ENCODE results near the genes ZNF25 and ZNF239.

DNA sequence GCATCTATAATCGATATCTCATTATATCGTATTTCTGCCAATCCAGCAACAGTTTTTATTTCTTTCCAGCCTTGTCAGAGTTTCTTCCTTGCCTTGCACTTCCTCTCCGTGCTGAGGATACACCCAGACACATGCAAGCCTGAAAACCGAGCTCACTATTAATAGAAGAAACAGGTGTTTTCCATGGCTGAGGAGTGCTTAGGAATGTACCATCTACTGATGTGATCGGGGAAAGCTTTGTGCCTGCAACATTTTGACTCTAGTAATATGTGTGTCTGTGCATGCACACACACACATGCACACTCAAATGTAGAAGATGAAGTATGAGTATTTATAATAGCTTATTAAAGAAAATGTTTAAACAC, 82.6 kb downstream of the CREM start:
- PRO-cap = no peak

GRCh38 chr10:35300266-35300749, 36.0 kb upstream of the CCNY start:
- PRO-cap = no peak

- PRO-cap = unidirectional peak, minus-strand start at chr10:35337107
These were observed 690 bp downstream of the CCNY start for GRCh38 chr10:35336836-35337561.

DNA sequence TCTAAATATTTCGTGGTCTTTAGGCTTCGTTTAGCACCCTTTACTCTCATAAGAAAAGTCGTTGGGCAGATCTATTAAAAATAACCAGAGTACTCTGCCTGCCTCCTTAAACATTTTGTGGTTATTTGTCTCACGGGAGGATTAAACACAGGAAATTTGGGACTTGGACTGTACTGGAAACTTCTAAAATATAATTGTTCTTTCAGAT, 109.5 kb downstream of the CCNY start:
- PRO-cap = no peak

- PRO-cap = no peak
These were observed 109.9 kb downstream of the CCNY start for GRCh38 chr10:35446157-35446605.

GRCh38 chr10:35453815-35454413, 117.6 kb downstream of the CCNY start:
- PRO-cap = no peak

DNA sequence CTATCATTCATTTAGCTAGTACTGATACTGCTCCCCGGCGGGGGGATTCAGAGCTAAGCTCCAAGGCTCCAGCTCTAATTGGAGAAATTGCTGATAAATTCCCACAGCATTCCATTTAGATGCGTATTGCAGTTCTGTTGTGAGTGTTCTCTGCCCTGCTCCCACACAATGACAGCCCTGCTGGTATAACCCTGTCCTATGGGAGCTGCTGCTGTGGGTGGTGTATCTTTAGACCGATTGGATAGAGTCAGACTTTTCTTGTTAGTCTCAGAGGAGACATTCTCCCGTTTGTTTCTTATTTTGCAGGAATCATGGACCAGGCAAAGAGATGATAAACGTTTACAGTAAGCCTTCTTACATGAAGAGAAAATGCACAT, 707.6 kb upstream of the FZD8 start:
- PRO-cap = no peak

- PRO-cap = no peak
These were observed 277.0 kb downstream of the ANKRD30A start for GRCh38 chr10:37402403-37402727.

GRCh38 chr10:37976046-37977069, at the start of gene ZNF25:
TSS of gene ZNF25 (minus strand) at chr10:37976647.
- PRO-cap = bidirectional peak, plus-strand start at chr10:37976798, minus-strand start at chr10:37976613

GRCh38 chr10:38032861-38033277, 22.4 kb downstream of the ZNF33A start:
- PRO-cap = no peak

GRCh38 chr10:38058703-38059250, 35.4 kb upstream of the ZNF37A start:
- PRO-cap = no peak

- PRO-cap = no peak
These were observed 93.2 kb downstream of the BMS1 start for GRCh38 chr10:42875758-42876259.

GRCh38 chr10:43140235-43141016, 2.2 kb downstream of the CSGALNACT2 start:
- PRO-cap = no peak

DNA sequence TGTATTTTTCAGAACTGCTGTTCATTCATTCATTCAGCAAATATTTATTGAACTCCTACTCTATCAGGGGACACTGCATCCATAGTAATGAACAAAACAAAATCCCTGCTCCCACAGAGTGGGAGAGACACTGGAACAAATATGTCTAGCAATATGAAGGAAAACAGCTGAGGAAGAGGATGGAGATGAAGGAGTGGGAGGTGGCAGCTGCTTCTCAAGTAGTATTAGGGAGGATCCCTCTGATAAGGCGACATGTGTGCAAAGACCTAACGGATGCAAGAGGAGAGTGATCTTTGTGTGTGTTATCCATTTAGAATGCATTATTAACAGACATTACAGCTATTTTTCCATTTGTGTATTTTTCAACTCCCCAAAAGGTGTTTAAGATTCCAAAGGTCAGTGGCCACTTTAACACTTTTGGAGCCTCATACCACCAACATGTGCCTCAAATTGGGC, 25.0 kb downstream of the CSGALNACT2 start:
- PRO-cap = no peak

GRCh38 chr10:43228905-43229601, 37.8 kb downstream of the RASGEF1A start:
- PRO-cap = no peak

GRCh38 chr10:43318104-43318733, 51.4 kb upstream of the RASGEF1A start:
- PRO-cap = no peak

- PRO-cap = no peak
These were observed 18.5 kb downstream of the FXYD4 start for GRCh38 chr10:43389677-43390528.

DNA sequence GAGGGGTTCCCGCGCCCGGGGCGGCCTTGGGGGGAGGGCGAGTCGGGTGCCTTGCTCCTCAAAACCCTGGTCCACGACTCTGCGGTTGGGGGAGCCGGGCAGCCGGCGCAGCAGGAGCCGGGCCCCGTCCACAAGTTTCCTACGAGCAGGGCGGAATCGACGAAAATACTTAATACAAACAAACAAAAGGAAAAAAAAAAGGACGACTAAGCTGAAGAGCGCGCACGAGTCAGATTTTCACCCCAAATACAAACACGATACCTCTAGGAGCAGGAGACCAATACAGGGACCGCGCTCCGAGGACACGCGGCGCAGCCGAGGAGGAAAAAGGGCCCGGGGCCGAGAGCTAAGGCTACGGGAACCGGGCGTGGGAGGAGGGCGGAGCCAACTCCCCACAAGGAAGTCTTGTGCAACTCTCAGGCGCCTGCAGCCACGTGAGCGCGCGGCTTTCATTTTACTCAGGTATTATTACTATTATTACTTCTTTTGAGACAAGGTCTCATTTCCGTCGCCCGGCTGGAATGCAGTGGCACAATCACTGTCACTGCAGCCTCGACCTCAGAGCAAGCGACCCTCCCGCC, 1.4 kb downstream of the HNRNPF start:
- PRO-cap = unidirectional peak, minus-strand start at position 320 of the sequence

DNA sequence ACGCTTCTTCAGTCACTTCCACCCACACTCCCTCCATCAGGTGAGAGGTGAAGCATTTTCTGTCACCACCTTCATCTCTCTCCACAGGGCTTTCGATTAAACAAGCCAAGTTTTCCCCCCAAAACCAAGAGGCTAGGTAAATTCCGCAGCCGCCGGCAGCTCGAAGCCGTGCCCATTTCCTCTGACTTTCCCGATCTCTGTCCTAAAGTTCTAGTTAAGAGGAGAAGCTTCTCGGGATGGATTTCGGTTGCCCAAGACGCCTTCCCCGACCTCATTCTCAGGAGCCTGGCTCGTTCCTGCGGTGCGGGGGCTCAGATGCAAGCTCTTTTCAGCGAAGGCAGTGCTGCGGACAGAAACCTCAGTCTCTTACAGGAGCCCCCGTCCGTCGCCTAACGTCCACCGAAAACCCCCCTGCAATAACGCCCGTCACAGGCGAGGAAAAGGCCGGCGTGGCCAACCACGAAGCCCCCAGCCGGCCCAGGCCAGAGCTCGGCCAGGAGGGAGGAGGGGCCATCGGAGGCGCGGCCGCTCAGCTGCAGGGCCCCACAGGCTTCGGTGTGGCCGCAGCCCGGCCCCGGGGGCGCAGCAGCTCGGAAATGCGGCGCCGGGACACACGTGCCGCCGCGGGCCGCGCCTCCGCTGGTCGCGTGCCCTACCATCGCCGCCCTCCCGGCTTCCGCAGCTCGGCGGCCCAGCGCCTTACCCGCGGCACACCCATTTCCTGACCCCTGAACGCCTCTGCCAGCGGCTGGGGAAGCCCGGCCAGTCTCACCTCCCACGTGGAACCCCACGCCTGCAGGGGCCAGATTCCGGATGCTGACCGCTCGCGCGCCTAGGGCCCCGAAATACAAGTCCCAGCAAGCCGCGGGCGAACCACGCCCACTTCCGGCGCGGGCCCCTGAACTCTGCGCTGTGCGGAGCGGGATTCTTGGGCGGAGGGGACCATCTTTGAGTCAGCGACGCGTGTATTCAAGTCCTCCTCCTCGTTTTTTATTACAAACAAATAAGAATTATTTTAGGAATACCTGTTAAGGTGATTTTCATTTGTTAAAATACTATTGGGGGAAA, at the start of gene ZNF239:
ZNF239 (minus strand) TSS at position 849 of the 1,068 bp plus-strand sequence.
- PRO-cap = no peak

DNA sequence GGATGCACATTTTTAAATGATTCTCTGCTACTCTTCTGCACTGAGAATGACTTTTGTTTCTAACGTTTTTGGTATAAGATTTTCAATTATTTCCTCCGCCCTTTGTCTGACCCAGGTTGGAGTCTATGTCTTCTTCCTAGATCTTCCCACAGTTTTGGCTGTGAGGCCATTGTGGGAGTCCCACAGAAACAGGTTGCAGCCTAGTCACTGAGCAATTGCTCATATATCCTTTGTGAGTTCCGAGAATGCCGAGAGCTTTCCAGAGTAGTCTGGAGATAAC, 167.9 kb upstream of the ZNF32 start:
- PRO-cap = no peak